Retinal pigment epithelial cell (primary cell): Measurements from ENCODE around the genes GYPA and C4orf51.

DNA sequence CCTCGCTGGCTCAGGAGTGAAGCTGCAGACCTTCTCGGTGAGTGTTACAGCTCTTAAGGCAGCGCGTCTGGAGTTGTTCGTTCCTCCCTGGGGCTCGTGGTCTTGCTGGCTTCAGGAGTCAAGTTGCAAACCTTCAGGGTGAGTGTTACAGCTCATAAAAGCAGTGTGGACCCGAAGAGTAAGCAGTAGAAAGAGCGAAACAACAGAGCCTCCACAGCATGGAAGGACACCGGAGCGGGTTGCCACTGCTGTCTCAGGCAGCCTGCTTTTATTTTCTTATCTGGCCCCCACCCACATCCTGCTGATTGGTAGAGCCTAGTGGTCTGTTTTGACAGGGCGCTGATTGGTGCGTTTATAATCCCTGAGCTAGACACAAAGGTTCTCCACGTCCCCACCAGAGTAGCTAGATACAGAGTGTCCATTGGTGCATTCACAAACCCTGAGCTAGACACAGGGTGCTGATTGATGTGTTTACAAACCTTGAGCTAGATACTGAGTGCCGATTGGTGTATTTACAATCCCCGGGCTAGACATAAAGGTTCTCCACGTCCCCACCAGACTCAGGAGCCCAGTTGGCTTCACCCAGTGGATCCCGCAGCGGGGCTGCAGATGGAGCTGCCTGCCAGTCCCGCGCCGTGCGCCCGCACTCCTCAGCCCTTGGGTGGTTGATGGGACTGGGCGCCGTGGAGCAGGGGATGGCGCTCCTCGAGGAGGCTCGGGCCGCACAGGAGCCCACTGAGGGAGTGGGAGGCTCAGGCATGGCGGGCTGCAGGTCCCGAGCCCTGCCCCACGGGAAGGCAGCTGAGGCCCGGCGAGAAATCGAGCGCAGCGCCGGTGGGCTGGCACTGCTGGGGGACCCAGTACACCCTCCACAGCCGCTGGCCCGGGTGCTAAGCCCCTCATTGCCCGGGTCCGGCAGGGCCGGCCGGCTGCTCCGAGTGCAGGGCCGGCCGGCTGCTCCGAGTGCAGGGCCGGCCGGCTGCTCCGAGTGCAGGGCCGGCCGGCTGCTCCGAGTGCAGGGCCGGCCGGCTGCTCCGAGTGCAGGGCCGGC lies 112.0 kb downstream of the ZNF330 start:
- RRBS = no CpG with 5 or more reads among the region's 58 CpGs

GRCh38 chr4:141333425-141334234 lies 112.9 kb downstream of the ZNF330 start:
- RRBS = no CpG with 5 or more reads among the region's 28 CpGs

DNA sequence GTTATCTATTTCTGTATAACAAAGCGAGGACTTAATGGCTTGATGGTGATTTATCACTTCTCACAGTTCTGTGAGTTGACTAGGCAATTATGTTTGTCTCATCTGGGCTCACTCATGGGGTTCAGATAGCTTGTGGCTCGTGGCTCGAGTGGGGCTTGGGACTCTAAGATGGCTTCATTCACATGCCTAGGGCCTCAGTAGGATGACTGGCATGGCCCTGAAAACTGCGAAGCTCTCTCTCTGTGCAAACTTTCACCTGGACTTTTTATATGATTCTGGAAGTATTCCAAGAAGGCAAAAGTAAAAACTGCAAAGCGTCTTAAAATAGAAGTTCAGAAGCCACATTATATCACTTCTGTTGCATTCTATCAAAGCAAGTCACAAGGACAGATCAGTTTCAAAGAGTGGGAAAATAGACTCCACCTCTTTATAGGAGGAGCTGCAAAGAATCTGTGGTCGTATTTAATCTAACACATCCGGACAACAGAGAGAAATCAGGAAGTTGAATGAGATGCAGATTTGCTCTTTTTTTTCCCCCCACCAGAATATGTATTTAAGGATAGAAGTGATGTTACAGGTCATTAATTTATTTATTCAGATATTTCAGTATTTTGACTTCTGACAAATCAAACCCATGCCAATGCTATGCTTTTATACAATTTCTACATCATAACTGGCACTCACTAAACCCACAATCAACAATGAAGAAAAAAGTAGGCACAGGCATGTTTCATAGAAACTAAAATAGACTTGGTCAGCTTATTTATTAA lies 491.1 kb downstream of the INPP4B start:
- RRBS = no CpG with 5 or more reads among the region's 7 CpGs

GRCh38 chr4:142404869-142405899 lies 440.9 kb downstream of the INPP4B start:
- RRBS = no CpG with 5 or more reads among the region's 15 CpGs

DNA sequence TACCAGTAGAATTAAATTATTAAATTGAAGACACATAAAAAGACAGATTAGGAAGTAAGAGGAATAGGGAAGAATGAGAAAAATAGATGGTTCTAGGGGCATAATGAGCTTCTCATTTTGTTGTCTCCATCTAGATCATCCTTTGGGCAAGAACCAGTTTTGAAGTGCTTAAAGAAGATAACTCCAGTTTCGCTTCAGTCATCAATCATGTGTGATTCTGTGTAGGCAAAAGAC lies 429.6 kb downstream of the INPP4B start:
- RRBS = no CpG with 5 or more reads among the region's 1 CpG

- RRBS = no CpG with 5 or more reads among the region's 10 CpGs
Observed at GRCh38 chr4:142845087-142845632, 941 bp downstream of the INPP4B start.

DNA sequence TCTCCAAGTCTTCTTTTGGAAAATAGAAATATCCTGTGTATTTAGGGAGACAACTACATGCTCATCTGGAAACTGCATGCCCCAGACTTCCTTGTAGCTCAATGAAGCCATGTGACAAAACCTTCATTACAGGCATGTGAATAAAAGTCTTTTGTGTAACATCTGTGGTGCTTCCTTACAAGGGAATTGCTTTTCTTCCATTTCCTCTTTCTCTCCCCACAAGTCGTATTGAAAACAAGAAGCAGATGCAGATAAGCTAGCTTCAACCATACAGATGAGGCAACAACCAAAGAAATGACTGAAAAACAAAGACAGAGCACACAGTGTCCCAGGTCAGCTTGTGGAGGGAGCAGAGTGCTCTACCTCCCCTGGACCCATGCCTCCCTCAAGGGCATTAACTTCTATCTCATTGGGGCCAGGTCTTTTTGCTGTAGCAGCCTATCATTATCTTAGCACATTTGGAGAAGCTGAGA lies 115.8 kb upstream of the INPP4B start:
- RRBS = no CpG with 5 or more reads among the region's 1 CpG

GRCh38 chr4:143369559-143370317 lies 33.1 kb downstream of the GAB1 start:
- RRBS = no CpG with 5 or more reads among the region's 5 CpGs

DNA sequence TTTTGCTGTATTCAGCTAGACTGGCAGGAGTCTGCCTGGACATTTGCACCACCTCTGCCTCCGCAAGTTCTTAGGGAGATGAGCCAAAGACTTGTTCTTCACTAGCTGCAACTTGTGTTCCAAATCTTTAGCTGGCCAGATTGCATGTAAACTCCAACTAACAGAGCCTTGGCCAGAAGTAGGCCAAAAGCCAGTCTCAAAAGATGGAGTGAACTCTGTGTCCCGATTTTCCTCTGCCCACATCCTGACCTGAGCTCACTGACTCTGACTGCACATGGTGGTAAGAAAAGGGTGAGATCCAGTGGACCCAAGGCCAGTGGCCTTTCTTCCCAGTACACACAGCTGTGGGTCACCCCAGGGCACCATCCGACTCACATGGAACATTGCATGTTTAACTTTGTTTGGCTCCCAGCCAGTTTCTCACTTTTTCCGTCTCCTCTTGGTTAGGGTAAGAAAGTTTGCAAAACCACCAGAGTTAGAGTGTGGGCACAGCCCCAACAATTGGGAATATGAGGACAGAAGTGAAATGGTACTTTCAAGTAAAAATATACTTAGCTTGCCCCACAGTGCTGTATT lies 69.8 kb downstream of the GAB1 start:
- RRBS = no CpG with 5 or more reads among the region's 4 CpGs

DNA sequence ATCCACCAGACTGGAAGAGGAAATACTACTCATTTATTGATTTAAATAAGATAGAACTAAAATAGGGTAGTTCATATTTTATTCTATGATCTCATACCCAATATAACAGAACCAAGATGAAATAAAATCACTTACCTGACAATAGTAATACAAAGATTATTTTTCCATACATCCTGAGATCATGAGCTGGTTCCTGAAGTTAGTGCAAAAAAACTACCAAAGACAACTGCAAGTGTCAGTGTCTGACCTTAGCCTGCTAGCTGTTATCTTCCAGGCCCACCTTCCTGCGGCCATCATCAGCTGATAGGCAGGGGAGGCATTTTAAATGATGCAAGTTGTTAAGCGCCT lies at the start of gene GYPA:
Gene GYPA (minus strand): TSS at position 255 of the 348 bp plus-strand sequence.
- RRBS = no CpG with 5 or more reads among the region's 2 CpGs

DNA sequence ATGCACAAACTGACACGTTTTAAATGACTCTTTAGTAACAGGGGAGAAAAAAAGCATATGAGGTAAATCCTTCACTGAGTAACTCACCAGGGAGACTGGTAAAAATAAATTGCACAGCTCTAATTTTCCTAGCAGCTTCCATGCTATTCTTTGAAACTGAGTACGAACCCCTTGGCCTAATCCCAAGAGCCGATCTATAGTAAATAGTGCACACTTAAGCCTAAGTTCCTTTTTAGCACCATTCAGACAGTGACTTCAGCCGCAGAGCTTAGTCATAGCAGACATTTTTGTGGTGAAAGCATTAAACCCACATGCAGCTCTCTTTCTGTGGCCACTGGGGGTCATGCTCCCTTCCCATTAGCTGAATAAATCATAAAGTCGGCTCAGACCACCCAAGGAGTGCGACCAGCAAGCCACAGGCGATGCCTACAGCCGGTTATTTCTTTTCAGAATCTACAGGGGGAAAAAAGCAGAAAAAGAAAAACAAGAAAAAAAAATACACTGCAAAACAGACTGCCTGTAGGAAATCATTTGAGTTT lies 215.8 kb upstream of the GYPA start:
- RRBS = no CpG with 5 or more reads among the region's 8 CpGs

DNA sequence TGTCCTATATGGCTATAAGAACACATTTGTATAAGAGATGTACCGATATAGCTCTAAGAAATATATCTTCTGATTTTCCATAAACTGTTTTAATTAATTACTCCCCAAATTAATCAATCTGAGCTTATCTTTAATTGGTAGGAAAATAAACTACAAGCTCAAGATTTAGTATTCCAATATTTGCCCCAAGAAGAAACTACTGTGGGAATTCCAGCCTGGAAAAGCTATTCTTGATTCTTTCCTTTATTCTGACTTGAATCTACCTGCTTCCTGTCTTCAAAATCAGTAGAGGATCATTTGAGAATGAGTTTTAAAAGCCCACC lies 136.9 kb downstream of the HHIP start:
- RRBS = no CpG with 5 or more reads among the region's 1 CpG

DNA sequence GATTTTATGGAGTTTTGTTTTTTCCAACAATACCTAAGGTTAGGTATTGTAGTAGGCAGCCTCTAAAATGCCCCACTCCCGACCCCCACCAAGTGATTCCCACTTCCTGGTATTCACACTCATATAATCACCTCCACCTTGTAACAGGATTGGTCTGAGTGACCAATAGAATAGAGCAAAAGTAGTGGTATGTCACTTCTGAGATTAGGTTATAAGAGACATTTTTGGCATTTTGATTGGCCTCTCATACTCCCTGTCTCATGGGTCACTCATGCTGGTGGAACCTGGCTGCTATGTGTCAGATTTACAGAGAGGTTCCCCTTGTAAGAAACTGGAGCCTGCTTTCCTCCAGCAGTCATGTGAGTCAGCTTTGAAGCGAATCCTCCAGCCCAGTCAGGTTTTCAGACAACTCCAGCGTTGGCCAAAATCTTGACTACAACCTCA lies 2.6 kb upstream of the OTUD4 start:
- RRBS = no CpG with 5 or more reads among the region's 3 CpGs

- RRBS = no CpG with 5 or more reads among the region's 1 CpG
Observed at GRCh38 chr4:145420510-145421001, 61.1 kb upstream of the SMAD1 start.

DNA sequence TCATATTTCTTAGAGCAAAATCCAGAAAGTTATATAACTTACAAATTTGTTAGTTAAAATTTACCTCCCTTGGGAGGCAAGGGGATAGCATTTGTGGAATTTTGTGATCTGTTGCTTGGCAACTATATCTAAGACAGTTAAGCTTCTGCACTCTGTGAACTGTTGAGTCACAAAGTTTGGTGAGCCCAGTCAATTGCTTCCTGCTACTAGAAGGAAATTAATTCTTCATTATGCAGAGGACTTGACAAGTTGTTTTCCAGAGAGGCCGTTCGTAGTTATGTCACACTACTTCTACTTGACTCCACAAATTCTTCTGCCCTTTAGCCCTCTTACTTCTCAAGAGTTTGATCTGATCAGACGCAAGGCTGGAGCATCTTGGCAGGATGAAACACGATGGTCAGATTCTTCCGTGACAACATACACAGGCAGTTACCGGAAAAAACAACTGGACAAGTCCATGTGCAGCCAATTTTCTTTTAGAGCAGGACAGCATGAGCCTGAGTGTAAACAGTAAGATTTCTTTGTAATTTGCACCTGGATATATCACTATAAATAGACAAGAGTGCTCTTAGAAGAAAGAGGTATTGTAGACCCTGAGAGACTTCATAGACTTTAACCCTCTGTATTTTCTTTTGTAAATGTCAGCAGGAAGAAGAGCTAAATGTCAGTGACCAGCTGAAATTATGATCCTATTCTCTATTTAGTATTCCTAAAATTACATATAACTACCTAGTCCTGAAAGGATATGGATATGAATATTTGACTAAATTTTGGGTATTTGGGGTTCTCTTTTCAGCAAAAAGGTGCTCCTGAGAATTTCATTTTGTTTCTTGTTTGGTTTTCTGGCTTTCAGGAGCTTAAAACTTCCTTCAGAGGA lies at the start of gene C4orf51:
Gene C4orf51 (plus strand): TSS at position 220 of the 877 bp plus-strand sequence.
- RRBS = no CpG with 5 or more reads among the region's 6 CpGs

DNA sequence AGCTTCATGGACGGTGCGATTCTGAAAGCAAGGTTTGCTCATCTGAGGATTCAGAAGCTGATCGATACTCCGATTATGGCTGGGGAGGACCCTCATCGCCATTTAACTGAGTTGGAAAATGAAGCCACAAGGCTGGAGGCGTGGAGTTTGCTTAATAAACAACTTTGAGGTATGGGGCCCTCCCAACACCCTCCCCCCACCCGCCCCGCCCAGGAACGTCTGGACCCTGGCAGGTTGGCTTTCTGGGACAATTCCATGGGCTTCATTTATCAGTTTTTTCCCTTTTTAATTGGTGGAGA lies 52.5 kb downstream of the C4orf51 start:
- RRBS = no CpG with 5 or more reads among the region's 9 CpGs

- RRBS = 2% methylated on average over 39 of the region's 88 CpGs
Observed at GRCh38 chr4:145732750-145733923, 53.2 kb downstream of the C4orf51 start.

DNA sequence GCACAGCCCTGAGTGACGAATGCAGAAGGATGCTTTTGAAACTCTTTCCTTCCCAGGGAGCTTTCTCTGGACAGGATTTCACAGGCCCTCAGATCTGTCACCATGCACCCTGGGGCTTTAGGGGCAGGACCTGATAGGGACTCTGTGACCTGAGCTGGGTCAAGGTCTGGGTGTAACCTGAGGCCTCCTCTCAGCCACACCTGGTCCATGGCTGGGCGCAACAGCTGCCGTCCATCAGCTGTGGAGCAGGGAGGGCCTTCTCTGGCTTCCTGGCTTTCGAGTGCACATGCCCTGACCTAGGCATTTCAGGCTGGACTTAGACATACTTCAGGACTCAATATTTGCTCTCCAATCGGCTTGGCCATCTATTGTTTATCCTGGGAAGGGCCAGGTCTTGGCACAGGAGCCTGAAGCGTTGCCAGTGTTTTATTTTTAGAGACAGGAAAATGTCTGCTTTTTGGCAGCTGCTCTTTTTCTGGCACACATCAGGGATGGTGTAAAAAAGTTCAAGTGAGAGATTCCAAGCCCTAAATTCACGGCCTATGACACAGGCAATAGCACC lies 56.4 kb downstream of the C4orf51 start:
- RRBS = no CpG with 5 or more reads among the region's 7 CpGs

DNA sequence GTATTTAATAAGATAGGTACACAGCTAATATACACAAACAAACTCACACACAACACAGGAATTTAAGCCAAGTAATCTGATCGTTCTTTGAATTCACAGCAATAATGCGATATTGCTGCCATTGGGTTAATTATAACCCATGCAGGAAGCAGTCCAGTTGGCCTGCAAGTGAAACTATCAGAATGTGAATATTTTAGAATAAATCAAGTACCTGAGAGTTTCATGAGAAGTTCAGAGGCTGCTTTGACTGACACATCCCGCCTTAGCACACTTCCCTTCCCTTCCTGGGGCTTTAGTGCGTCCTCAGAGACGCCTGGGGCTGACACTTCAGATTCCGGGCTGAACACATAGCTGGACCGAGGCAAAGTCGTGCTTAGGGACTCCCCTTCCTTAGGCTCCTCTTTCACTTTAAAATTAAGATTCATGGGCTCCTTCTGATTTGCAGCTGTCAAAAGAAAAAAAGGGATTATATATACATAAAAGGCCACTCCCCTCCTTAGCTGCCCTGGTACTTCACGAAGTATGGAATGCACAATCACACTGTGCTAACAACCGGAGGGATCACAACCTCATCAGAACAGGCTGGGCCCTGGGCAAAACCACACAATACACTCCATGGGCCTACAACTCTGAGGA lies 68.5 kb downstream of the ZNF827 start:
- RRBS = no CpG with 5 or more reads among the region's 10 CpGs

- RRBS = under 1% methylated on average over 31 of the region's 97 CpGs
Observed at GRCh38 chr4:145937100-145938086, 1.2 kb downstream of the ZNF827 start.